Pulmonary lymph node (tissue), 1 donor: ENCODE measurements around the genes HOXA1, HOXA9 and HOXA11.

- PRO-cap, result no peak
Observed at GRCh38 chr7:26657519-26658631, 206.5 kb downstream of the SKAP2 start.

GRCh38 chr7:27095596-27096791 is at the start of gene HOXA1:
Gene HOXA1 (minus strand): TSS chr7:27096000.
- PRO-cap, result bidirectional peak, plus-strand start at chr7:27096226, minus-strand start at chr7:27095978; unidirectional peak, plus-strand start at chr7:27096425

- PRO-cap, result no peak
Observed at GRCh38 chr7:27114987-27116181, 12.9 kb upstream of the HOXA2 start.

DNA sequence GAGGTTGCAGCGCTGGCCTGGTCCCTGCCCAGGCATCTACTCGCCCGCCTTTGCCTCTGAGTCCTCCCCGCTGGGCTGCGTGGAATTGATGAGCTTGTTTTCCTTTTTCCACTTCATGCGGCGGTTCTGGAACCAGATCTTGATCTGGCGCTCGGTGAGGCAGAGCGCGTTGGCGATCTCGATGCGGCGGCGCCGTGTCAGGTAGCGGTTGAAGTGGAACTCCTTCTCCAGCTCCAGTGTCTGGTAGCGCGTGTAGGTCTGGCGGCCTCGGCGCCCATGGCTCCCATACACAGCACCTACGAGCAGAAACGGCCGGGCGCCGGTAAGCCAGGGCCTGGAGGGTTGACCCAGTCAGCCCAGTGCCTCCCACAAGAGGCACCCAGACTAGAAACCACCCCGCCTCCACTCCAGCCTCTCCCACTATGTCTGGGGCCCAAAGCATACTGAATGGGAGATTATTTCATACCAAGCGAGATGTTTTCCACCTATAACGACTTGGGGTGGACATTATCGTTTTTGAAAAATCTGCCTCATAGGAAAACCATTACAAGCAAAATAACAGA is 1.9 kb downstream of the HOXA6 start:
- PRO-cap, result no peak

DNA sequence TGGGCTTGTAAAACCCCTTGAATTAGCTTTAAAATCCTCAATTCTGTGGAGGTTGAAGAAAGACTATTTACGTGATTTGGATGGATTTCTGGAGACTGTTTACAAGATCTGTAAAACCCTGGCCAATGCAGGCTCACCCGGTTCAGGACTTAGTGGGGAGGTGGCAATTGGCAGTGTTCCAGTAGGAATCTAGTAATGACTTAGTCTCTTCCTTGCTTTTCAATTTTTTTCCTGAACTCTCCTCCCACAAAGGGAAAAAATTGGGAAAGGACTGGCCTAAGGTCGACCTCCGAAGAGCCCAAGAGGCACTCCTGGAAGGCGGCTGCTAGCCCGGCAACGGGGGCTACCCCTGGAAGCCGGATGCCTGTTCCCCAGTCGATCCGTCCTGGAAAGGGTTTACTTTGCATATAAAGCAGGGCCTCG is 1.7 kb upstream of the HOXA6 start:
- PRO-cap, result no peak

- PRO-cap, result no peak
Observed at GRCh38 chr7:27164868-27165160, 523 bp downstream of the HOXA9 start.

DNA sequence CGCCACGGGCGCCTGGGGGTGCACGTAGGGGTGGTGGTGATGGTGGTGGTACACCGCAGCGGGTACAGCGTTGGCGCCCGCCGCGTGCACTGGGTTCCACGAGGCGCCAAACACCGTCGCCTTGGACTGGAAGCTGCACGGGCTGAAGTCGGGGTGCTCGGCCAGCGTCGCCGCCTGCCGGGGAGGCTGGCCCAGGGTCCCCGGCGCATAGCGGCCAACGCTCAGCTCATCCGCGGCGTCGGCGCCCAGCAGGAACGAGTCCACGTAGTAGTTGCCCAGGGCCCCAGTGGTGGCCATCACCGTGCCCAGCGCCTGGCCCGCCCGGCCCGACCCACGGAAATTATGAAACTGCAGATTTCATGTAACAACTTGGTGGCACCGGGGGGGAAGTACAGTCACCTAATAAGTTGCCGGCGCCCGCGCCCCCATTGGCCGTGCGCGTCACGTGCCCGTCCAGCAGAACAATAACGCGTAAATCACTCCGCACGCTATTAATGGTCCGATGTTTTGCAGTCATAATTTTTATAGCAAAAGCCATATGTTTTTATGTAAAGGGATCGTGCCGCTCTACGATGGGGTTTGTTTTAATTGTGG is at the start of gene HOXA9:
Gene HOXA9 (minus strand): TSS at position 377 of the 594 bp plus-strand sequence.
- PRO-cap, result unidirectional peak, minus-strand start at position 377 of the sequence

DNA sequence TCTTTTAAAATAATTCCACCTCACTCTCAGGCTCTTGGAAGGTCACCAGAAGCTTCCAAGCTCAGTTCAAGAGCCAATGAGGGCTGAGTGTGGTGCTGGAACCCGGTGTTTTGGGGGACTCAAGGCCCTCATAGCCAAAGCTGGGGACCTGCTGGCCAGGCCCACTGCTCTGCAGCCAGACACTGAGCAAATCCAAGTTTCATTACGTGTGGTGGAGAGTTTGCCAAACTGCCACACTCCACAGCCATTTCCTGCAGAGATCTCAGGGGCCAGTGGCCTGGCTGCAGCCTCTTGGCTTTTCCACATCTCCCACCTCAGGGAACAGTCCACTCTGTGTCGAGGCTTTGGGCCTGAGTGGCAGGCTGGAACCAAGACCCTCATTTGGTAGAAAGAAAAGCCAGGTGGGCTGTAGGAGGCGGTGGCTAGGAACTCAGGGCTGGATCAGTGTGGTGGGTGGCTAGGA is 3.3 kb downstream of the HOXA11 start:
- PRO-cap, result no peak

- PRO-cap, result no peak
Observed at GRCh38 chr7:27182196-27183035, 2.6 kb downstream of the HOXA11 start.

DNA sequence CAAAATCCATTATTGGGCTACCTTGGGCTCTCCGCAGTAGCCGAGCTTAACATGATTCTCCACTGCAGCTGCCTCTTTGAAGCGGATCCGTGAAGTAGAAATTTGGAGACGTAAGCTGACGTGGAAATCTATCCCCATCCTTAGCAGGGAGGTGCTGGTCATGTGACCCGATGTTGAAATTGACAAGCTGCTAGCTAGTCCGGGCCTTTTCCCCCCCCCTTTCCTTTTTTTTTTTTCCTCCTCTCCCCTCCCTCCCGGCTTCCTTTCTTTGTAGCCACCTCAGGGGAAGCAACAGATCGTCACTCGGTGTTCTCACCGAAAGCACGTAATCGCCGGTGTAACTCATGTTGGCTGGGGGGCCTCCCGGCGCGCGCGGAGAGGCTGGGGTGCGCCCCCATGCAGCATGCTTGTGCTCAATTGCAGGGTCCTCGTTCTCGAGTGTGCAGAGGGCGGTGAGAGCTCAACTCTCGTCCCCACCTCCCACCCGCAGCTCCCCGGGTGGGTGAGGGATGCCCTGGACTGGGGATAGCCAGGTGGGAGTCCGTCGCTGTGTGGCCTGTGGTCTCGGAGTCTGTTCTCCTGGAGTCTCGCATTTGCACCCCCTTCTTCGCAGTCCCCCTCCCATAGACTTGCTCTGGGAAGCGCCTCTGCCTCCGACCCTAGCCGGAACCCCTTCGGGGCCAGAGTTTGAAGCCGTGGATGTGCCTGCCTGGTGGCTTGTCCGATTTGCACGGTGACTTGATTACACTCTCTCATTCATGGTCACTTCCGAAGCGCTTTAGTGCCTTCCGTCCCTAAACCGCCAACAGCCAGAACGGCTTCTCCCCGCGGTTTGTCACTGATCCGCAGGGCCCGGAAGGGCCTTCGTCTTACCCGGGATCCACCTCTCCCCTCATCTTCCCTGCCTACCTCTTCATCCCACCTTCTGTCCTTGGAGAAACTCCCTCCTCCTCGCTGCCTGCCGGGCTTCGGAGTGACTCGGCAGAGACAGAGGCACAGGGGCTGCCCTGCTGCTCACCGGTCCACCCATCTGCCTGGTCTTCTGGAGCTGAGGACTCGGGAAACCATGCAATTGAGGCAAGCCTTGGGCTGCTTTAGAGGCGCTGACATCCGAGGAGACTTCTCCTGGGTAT is at the start of gene HOXA11:
Gene HOXA11 (minus strand): TSS at position 98 of the 1,133 bp plus-strand sequence.
- PRO-cap, result no peak

DNA sequence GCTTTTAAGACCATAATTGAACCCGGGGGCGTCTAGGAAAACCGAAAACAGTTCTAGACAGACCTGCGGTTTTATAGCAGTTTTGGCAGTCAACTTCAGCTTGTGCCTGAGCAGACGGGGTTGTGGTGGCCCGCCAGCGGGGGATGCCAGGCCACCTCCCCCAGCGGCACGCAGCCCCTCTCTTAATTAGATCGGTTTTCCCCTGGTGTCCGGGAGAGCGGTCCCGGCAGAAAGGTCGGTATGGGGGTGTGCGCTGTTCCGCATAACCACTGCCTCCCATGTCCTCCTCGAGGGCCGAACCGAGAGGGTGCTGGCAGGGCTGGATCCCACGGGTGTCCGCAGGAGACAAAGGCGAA is 2.7 kb upstream of the HOXA11 start:
- PRO-cap, result no peak

DNA sequence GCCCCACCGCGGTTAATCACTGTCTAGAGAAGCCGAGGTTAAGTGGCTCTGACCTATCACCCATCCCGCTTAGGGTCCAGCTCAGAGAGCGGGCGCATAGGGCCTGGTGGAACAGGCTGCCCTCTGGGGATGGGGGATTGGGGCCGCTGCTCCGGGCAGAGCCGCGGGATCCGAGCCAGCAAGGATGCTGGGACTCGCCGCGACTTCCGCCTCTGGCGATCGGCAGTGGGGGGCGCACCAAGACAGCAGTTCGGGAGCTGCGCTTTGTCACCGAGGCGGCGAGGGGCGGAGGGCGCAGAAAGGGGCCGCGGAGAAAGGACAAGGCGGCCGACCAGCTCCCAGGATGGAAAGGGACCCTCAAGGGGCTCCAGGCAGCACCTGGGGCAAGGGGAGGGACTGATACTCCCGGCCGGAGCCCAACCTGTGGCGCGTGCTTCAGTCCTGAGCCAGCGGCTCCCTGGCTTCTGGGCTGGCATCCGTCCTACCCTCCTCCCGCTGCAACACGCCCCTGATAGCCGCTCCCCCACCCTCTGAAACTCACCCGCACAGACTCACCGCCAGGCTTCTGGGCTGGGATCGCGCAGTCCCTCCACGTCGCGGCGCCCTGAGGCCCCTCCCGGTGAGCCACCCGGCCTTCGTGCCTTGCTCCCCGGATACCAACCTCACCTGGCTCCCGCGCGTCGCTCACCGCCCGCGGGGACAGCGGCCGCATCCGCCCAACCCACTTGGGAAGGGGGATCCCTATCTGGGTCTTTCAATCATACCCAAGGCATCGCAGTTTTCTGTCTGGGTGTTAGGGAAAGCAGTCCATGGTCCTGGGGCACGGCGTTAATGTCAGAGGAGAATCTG is 7.1 kb upstream of the EVX1 start:
- PRO-cap, result no peak

DNA sequence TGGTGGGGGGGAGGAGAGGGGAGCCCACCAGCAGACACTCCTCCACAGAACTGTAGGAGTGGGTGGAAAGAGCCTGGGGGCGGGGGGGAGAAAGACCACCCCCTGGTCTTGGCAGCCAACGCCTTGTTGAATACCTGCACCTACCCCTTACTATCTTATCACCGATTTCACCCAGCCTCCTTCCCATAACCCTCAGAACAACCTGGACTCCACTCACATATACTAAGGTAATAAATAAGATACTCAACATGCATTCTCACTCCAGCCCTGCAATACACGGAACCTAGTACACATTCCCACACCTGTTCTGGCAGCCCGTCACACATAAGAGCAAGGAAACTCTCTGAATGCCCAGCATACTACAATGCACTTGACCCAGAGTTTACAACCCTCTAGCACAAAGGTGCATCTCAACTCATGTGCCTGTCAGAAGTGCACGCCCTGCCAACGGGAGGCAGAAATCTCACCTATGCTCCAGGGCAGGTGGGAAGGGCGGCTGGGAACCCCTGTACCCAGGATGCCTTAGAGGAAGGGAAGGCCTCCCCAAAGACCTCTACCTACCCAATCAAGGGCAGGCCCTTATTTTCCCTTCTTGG is 1.8 kb downstream of the EVX1 start:
- PRO-cap, result no peak

DNA sequence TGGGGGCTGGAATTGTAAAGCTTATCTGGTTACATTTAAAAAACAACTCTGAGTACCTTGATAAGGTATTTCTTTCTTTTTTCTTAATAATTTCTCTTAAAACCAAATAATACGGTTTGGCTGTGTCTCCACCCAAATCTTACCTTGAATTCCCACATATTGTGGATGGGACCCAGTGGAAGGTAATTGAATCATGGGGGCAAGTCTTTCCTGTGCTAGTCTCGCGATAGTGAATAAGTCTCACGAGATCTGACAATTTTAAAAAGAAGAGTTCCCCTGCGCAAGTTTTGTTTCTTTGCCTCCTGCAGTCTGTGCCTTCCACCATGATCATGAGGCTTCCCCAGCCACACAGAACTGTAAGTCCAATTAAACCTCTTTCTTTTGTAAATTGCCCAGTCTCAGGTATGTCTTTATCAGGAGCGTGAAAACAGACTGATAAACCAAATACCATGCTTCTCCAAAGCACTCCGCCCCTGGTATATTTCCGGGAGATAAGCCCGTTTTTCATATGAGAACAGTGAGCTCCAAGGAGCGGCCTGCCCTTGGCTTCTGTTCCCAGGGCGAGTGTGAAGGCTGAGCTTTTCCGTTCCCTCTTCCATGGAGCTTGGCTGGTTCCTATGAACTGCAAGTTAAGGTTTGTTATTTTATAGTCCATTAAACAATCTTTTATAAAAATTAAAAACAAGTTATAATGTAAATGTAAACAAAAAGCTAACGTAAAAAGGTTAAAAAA is 118.9 kb downstream of the EVX1 start:
- PRO-cap, result no peak

DNA sequence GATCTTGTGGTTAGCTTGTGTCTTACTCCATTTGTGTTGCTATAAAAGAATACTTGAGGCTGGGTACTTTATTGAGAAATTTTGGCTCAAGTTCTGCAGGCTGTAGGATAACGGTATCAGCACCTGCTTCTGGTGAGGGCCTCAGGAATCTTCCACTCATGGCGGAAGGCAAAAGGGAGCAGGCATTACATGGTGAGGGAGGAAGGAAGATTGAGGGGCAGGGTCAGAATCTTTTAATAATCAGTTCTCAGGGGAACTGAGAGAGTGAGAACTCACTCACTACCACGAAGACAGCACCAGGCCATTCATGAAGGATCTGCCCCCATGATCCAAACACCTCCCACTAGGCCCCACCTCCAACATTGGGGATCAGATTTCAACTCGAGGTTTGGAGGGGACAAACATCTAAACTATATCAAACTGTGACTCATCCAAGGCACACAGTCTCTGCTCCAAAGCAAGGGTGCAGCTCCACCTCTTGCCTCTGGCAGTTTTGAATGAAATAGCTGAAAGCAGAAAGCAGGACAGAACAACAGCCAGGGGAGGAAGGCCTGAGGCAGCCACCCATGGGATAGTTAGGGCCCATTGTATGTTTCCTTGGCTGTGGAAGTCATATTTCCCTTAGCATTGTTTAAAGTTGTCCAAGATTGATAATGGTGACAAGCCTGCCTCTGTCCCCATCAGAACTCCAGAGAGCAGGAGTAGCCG is 129.6 kb downstream of the EVX1 start:
- PRO-cap, result no peak

- PRO-cap, result bidirectional peak, plus-strand start at chr7:27740781, minus-strand start at chr7:27740769
Observed at GRCh38 chr7:27740516-27741196, 694 bp downstream of the TAX1BP1 start.

GRCh38 chr7:27834206-27834927 is 94.4 kb downstream of the TAX1BP1 start:
- PRO-cap, result no peak

DNA sequence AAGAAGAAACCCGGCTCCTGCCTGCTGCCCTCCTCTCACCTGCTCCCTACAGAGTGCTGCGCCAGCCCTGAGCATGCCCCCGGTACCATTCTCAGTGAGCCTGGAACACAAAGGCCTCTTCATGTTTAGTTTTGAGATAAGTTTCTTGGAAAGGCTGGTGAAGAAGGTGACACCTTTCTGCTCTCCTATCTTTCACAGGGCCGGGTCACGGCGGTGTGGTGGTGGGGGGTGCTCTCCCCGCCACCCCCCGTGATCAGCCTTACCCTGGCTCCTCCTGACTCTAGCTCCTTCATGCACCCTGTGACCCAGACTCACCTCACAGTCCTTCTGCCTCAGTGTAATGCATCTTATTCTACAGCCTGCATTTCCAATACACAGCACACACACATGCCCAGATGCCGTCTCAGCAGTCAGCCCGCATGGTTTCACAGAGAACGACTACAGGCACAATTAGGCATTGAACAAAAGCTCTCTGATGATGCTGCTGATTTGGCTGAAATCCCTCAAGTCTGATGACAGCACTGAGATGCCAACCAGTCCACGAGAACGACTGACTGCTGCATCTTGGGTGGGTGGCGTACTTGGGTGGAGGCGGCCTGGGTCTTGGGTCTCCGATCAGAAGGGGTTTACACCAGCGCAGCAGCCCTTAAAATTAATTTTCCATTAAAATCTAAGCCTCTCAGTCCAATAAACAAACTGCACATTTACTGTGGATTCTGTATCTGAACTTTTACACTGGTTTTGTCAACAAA is 200.3 kb downstream of the TAX1BP1 start:
- PRO-cap, result no peak

- PRO-cap, result no peak
Observed at GRCh38 chr7:28106300-28106673, 74.3 kb downstream of the JAZF1 start.

DNA sequence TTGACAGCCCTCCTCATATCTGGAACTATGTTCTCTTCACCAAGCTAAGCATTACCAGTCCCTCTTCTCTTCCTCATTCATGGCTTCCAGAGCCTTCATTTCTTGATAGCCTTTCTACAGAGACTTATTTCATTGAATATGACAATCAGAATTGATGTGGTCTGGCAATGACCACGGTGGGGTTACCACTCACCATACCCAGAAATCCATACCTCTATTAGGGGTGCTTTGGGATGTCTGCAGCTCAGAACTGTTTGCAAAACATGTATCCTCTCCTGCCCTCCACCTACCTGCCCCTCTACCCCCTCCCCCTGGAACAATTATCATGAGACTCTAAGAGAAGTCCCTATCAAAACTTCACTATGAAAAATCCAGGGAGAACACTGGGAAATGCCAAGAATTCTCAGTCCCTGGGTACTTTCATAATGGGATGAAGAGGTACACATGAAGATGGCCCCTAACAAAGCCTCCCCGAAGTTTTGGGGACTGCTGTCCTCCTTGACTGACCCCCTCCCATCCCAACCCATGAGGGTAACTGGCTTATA is 26.9 kb downstream of the JAZF1 start:
- PRO-cap, result no peak